ENCODE measurements around a stretch of chr16.

DNA sequence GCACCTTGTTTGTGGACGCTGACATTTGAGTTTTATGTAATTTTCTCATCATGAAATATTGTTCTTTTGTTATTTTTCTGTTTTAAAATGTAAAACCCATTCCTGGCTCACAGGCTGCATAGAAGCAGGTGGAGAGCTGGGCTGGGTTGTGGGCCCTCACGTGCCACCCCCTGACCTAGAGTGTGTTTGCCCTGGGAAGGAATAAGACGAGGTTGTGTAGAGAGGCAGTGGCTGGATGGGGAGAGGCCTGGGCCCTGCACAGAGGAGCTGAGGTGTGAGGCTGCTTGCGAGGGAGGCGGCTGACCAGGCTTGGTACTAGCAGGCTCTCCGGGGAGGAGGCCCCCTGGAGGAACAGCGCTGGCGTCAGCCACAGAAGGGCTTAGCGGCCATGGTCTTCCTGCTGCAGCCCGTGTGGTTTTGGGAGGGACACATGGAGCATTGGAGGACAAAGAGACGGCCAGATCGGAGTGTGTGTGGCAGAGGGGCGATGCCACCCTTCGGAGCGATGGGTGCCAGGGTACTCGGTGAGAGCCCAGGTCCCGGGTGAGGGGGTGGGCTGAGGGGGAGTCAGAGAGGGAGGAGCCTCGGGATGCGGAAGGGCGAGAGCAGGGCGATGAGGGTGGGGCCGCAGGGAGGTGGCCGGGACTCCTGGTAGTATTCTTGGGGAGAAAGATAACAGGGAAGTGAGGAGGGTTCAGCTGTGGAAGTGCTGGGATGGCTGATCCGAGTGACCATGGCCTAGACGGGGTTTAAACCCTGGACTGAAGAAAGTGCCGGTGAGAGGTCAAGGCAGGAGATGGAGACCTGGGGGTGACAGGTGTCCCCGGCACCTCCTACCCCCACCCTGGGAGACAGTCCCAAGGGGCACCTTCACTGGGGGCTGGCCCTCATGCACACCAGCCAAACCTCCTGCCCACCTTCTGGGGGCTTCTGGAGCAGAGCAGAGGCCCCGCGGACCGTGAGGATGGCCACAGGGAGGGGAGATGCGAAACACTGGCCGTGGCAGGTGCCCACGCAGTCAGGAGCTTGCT lies 8.3 kb downstream of the BANP start:
- PRO-cap: no peak

- PRO-cap: no peak
Measured at GRCh38 chr16:87966453-87966897, 15.2 kb downstream of the BANP start.

- PRO-cap: no peak
Measured at GRCh38 chr16:87968447-87968842, 17.2 kb downstream of the BANP start.

DNA sequence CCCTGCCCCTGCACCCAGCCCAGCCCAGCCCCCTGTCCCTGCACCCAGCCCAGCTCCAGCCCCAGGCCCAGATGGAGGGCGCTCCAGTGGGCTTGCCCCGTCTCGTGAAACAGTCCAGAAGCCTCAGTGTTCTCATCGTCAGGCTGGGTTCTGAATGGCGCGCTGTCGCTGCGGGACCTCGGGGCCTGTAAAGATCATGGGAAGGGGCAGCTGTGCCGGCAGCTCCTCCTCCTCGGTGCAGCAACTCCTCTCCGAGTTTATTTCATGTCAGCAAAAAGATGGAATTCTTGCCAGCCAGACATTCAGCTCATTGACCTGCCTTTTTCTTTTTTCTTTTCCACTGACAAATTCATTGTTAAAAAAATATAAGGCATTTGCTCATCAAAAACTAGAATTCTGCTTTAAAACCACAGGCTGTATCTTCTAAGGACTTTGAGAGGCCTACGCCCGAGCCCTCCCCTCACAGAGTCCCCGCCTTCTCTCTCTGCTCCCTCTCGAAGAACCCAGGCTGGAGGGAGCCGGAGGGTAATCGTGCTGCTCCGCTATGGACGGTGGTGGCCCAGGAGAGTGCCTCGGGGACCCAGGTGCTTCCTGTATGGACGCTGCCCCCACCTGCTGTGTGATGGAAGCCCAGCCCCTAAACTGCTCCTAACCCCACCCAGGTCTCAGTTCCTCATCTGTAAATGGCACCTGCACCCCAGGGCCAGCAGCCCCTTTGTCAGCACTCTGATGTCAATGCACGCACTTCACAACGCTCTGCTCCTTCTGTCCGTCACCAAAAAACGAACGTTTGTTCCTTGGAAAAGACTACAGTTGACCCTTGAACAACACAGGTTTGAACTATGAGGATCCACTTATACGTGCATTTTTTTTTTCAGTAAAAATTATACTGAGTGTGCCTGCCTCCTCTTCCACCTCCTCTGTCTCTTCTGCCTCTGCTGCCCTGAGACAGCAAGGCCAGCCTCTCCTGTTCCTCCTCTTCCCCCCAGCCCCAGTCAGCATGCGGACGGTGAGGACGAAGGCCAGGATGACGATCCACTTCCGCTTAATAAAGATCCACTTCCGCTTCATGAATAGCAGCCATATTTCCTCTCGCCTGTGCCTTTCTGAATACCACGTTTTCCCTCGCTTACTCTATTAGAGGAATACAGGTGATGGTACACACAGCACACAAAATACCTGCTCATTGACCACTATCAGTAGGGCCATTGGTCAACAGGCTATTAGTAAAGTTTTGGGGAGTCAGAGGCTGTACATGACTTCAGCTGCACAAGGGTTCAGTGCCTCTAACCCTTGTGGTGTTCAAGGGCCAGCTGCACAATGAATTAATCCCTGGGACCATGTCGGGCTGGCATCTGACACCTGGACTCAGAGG lies 118.2 kb downstream of the BANP start:
- PRO-cap: no peak

DNA sequence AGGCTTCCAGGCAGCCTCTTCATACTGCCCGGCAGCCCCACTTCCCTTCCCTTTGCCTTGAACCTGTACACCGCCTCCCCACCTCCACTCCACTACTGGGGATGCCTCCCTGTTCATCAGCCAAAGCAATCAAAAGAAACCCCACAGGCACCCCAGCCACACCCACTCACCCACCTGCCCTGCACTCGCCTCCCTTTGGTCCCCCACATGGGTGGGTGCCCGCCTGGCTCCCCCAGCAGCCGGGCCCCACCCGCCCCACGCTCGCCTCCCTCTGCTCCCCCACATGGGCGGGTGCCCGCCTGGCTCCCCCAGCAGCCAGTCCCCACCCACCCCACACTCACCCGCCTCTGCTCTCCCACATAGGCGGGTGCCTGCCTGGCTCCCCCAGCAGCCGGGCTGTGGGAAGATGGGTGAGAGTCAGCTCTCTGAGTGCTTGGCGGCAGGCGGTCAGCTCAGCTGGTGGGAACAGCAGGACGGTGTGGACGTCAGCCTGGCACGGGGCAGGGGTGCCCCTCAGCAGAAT lies 135.5 kb downstream of the BANP start:
- PRO-cap: no peak

DNA sequence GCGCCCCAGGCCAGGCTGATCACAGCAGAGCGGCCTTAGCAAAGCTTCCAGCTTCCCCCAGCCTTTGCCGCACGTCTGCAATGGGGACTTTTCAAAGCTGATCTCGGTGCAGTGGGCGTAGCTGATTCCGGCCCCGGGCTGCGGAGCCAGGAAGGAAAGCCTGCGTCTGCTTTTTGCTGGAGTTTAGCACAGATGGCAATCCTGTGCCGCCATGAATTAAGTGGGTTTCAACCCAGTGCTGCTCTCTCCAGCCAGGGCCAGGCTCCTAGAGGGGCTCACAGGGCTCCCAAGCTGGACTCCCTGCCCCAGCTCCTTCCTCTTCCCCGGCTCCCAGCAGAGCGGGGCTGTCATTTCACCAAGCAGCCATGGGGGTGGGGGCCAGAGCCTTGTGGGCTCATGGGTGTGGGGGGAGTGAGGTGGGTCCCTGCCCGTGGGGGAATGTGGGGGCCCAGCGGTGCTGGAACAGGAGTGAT lies 140.7 kb downstream of the BANP start:
- PRO-cap: no peak

DNA sequence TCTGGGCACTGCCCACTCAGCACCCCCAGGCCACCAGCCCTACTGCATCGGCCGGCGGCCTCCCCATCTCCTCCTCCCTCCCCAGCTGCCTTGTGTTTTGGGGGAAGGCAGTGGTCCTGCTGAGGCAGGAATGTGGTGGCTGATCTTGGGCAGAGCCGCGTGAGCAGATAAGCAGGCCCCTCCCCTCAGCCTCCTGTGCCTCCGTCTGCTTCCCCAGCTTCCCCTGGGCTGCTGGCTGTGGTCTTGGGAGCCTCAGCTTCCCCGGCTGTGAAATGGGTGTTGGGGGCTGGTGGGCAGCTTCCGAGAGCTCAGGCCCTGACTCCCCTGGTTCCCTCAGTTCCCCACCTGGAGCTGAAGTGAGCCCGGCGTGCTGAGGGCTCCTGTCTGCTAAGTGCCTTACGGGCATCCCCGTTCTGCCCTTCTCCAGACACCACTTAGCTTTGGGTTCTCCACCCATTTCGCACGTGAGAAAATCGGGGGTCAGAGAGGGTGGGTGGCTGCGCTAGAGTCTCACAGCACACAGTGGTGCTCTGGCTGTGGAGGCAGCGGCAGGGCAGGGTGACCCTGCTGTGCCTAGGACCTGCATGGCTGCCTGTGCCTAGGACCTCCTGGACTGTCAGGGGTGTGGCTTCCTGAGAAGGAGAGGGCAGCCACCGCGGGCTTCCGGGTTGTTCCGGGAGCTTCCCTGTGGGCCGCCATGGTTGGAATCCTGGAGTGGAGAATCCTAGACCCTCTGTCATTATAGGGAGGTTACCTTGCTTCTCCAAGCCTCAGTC lies 9.1 kb downstream of the ZFPM1 start:
- PRO-cap: no peak

GRCh38 chr16:88484803-88485241 lies 31.7 kb downstream of the ZFPM1 start:
- PRO-cap: no peak

DNA sequence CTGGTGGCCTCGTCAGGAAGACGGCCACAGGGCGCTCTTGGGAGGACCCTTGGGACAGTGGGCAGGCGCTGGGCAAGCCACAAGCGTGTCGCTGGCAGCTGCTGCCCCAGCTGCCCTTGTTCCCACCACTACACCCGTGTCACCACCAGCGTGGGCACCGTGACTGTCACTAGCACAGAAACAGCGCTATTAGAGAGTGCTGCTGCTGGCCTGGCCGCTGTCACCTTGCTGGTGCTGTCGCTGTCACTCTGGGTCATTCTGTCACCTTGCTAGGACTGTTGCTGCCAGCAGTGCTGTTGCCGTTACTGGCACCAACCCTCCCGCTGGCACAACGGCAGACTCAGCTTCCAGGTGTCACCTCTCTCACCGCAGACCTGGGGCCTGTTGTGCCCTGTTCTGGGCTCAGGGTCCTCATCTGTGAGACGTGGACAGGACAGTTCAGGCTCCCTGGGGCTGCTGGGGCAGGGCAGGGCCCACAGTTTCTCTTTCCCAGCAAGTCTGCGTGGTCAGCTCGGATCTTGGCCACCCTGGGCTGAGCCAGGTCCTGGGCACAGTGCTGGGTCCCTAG lies 47.3 kb downstream of the ZFPM1 start:
- PRO-cap: no peak

DNA sequence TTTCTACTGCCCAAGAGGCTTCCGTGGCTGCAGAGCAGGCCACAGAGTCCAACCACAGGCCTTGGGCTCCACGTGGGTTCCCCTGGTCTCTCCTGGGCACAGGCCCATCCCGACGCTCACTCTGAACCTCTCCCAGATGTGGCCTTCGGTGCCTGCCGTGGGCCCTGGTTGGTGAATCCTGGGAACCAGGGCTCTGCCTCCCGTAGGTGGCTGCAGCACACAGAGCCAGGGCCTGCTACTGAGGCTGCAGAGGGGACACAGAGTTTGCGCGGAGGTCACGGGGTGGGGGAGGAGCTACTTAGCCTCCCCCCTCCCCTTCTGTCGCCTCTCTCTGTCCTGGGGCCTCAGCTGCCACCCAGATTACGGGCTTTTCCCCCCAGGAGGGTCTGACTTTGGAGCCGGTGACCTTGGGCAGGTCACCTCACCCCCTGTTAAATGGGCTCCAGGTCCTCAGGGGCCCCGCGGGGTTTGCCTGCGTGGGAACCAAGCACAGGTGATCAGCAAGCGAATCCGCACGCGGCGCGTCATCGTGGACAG lies 55.4 kb downstream of the ZFPM1 start:
- PRO-cap: no peak

- PRO-cap: no peak
Measured at GRCh38 chr16:88532961-88533203, 37.3 kb upstream of the ZC3H18 start.

DNA sequence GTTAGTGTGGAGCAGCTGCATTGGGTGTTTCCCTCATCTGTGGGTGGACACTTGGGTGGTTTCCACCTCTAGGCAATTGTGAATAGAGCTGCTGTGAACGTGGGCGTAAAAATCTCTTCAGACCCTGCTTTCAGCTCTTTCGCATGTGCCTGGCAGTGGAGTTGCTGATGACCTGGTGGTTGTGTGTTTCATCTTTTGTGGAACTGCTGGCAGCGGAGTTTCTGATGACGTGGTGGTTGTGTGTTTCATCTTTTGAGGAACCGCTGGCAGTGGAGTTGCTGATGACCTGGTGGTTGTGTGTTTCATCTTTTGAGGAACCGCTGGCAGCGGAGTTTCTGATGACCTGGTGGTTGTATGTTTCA lies 21.4 kb downstream of the ZC3H18 start:
- PRO-cap: no peak

DNA sequence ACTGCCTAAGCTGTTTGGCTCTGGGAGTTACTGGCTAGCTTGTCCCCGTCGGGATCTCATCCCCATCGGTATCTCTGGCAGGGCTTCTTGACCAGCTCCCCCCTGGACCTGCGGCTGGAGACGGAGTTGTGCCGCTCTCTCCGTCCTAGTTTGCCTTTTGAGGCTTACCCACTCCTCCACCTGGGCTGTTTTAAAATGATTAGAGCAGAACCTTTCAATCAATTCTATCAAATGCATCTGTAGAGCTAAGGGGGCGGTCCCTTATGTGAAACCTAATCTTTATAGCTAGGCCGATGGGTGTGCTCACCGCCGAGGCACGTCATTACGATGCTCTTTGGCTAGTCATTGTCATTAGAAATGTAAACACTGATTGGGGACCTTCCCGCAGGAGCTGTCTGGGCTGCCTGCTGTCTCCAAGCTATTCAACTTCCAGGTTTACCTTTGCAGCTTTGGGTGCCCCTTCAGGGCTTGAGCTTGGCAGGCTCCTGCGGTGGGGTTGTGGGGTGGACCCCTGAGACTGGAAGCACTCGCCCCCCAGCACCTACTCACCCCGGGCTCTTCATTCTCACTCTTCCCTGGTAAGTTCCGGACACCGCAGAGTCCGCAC lies 21.1 kb upstream of the IL17C start:
- PRO-cap: no peak

GRCh38 chr16:88656143-88656698 lies 5.4 kb upstream of the CYBA start:
- PRO-cap: no peak

- PRO-cap: no peak
Measured at GRCh38 chr16:88665273-88665809, 2.5 kb upstream of the MVD start.

- PRO-cap: no peak
Measured at GRCh38 chr16:88699218-88699473, 7.1 kb downstream of the RNF166 start.

DNA sequence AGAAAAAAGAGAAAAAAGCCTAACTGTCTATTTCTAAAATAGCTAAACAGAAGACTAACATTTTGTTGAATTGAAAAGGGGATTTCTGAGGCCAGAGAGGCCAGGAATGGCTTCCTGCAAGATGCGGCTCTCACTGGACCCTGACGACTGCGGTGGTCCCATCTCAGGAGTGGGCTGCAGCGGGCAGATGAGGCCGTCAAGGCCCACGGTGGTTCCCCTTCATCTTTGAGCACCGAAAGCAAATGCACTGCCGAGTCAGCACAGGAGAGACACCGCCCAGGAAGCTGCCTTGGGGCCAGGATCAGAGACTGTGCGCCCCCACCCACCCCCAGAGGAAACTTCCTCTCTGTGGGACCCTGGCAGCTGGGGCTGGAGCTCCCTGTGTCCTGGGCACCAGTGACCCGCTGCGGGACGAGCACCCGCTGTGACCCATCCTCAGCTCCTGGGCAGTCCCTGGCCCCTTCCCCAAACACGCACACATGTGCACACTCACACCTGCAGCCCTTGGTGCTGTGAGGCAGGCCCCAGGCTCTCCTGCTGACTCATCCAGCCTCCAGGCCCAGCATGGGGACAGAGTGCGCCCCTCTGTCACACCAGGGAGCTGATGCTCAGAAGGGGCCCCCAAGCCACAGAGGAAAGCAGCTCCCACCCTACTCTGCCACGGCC lies 3.9 kb downstream of the PIEZO1 start:
- PRO-cap: no peak

DNA sequence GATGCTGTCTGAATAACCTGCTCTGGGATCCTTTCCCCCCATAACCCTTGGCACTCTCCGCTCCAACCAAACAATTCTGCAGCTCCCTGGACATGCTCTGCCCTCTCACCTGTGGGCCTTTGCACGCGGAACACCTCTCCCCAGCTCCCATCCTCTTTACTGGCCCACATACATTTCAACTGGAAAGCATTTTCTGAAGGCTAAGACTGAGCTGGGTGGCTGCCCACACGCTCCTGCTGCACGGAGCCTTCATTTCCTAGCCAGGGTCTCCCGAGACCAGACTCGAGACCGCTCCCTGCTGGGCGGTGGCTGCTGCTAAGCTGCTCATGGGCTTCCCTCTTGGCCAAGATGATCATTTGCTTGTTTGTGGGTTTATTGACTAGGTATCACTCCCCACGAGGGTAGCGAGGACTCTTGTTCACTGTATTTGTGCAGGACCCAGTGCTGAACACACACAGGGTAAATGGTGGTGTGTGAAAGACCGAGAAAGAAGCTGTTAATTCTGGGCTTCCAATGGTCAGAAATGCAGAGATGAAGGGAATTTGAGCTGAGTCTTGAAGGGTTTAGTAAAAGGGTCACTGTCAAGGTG lies 805 bp downstream of the TRAPPC2L start:
- PRO-cap: no peak

DNA sequence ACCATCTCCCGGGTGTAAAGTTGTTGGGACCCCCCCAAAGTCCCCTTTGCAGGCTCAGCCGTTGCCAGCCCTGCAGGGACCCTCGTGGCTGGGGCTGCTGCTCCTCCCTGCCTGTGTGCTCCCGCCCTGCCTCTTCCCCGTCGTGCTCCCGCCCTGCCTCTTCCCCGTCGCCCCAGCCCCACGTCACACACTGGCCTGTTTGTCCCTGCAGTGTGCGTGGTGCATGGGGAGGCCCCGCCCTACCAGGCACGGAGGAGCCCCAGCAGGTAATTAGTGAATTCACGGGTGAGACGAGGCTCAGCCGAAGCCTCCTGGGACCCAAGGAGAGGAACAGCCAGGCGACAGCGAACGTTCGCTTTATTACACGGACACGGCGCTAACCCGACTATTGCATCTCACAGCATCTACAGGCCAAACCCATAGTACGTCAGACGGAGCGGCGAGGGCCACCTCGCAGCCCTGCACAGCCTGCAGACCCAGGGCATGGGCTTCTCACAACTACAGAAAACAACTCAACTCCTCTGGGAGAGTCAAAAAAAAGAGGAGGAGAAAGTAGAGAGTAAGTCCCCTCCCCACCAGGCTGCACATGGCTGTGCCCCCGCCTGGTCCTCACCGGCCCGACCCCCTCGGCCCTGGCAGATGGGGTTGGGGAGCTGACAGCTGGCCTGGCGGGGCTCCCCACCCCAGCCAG lies 4.2 kb upstream of the PABPN1L start:
- PRO-cap: no peak

DNA sequence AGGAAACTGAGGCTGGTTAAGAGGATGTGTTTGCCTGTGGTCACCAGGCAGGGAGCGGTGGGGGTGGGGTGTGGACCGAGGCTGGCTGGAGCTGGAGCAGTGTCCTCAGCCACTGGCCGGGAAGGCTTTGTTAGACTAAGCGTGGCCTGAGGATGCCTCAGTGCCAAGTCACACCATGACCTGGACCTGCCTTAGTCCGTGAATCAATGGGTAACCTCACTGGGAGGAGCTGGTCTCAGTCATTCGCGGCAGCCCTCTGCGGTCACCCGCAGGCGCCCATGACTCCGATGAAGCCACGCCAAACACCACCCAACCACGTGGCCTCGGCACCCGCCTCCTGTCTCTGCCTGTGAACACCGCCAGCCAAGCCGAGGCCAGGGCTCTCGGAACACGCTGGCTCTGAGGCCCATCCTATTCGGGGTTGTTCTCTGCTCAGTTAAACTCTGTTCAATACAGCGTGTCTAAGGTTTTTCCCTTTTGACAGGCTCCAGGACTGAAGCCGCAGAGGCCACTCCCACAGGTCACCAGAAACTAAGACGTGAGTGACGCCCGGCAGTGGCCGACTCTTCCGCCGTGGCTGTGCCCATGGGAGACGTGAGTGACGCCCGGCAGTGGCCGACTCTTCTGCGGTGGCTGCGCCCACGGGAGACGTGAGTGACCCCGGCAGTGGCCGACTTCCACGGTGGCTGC lies 16.7 kb upstream of the PABPN1L start:
- PRO-cap: no peak

Measured in ascending aorta (tissue), 1 donor.